Parietal lobe (tissue), 2 donors: Measurements from ENCODE around the gene PCDH20.

GRCh38 chr13:54029044-54029598, 1000.5 kb downstream of the OLFM4 start:
- RAMPAGE, long total RNA = no peak

DNA sequence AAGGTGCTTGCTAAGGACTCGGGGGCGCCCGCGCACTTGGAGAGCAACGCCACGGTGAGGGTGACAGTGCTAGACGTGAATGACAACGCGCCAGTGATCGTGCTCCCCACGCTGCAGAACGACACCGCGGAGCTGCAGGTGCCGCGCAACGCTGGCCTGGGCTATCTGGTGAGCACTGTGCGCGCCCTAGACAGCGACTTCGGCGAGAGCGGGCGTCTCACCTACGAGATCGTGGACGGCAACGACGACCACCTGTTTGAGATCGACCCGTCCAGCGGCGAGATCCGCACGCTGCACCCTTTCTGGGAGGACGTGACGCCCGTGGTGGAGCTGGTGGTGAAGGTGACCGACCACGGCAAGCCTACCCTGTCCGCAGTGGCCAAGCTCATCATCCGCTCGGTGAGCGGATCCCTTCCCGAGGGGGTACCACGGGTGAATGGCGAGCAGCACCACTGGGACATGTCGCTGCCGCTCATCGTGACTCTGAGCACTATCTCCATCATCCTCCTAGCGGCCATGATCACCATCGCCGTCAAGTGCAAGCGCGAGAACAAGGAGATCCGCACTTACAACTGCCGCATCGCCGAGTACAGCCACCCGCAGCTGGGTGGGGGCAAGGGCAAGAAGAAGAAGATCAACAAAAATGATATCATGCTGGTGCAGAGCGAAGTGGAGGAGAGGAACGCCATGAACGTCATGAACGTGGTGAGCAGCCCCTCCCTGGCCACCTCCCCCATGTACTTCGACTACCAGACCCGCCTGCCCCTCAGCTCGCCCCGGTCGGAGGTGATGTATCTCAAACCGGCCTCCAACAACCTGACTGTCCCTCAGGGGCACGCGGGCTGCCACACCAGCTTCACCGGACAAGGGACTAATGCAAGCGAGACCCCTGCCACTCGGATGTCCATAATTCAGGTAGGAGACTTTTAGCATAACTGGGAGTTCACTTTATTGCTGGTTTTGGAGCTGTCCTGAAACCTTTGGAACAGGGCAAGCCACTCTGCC, 3.0 kb downstream of the PCDH17 start:
- RAMPAGE, long total RNA = no peak

DNA sequence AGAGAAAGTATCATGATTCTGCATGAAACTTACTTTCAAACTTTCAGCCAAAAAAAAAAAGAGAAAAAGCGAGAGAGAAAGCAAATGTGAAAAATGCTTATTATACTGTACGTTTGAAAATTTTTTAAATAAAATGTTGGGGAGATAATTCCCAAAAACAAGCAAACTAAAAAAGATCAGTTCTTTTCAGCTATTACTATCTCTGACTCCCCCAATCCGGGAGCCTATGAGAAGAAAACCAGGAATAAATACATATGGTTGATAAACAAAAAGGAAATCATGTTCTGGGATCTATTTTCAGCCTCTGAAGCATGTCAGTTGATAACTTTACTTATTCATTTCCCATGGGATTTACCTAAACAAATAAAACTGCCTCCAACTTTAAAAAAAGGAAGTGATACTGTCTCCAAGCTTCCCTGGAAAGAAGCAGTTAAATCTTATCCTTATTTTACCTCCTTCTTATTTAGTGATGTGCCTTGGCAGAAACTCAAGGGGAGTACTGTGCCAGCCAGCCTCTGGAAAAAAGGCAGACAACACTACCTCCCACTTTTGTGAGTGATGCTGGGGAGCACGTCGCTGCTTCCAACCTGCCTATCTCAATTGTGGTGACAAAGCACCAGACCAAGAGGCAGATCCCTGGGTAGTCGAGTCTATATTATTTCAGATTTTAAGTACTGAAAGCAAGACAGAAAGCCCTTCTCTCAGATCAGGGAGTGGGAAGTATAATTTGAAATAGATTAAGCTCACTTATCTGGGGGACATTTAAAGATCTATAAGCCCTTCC, 765.7 kb downstream of the DIAPH3 start:
- RAMPAGE, long total RNA = no peak

- RAMPAGE, long total RNA = no peak
Observed at GRCh38 chr13:59531298-59532267, 632.1 kb downstream of the DIAPH3 start.

DNA sequence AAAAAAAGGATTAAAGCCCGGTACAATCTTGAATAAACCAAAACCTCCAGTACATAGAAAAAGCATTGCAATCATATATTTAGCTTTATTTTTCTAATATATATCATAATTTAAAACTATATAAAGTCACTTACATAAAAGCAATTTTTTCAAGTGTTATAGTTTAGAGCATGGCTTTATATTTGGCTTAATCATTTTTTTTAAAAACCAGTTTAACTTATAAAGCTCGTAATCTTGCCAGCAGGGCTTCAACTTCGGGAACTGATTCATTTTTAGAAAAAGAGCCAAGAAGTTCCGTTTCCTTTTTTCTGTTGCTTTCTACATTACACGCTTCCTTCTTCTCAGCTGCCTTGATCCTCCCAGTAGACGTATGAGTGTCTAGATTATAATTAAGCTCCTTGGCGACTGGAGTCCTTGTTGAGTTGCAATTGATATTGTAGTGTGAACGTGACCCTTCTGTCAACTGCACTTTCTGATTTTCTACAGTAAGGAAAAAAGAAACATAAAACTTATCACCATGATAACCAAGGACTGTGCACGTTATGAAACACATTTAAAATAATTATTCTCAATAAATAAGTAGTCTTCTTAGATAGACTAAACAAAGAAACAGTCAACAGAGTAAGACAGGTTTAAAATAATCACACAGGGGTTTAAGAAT, 497.2 kb downstream of the DIAPH3 start:
- RAMPAGE, long total RNA = no peak

GRCh38 chr13:60397675-60398328, 782 bp downstream of the TDRD3 start:
- RAMPAGE, long total RNA = no peak

DNA sequence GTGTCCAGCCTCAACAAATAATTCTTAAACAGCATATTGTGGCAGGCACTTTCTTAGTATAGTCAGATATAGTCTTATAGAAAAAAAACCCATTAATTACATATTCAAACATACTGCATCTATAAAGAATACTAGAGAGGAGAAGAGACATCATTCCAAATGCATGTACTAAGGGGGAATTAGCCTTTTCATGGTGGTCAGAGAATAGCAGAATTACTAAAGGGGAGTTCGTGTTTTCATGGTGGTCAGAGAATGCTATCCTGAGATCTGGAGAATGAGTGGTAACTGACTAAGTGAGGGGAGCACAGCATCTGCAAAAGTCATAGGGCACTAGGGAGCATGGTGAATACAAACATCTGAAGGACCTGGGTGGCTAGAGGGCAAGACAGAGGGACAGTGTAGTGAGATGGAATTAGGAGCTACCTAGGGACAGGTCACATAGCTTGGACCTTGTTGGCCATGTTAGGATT, 8.3 kb downstream of the TDRD3 start:
- RAMPAGE, long total RNA = no peak

- RAMPAGE, long total RNA = no peak
Observed at GRCh38 chr13:61162512-61163156, 253.0 kb downstream of the PCDH20 start.

GRCh38 chr13:61415036-61415864, at the start of gene PCDH20:
Gene PCDH20, minus strand, starts transcription at chr13:61415849.
- RAMPAGE, long total RNA = no peak

GRCh38 chr13:61766101-61766630, 350.5 kb upstream of the PCDH20 start:
- RAMPAGE, long total RNA = no peak

DNA sequence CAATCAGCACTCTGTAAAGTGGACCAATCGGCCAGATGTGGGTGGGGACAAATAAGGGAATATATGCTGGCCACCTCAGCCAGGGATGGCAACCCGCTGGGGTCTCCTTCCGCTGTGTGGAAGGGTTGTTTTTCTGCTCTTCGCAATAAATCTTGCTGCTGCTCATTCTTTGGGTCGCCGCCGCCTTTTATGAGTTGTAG, 153.3 kb upstream of the ENSG00000237378 start:
- RAMPAGE, long total RNA = no peak

DNA sequence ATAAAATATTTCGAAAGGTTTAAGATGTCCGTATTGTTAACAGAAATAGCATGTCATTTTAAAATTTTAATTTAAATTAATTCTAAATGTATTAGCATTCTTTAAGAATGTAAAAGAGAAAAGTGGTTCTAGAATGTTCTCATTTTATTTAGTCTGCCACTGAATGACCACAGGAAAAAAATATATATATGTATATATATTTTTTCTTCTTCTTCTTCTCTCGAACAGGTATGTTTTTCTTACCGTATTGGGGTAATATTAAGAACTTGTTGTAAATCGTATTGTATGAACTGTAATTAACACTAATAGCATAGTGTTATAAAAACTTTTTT, 405.2 kb downstream of the PCDH9 start:
- RAMPAGE, long total RNA = no peak

- RAMPAGE, long total RNA = no peak
Observed at GRCh38 chr13:67134216-67134664, 95.9 kb downstream of the PCDH9 start.

GRCh38 chr13:69683797-69684417, 424.3 kb downstream of the KLHL1 start:
- RAMPAGE, long total RNA = no peak

GRCh38 chr13:71864170-71864912, 2.7 kb downstream of the DACH1 start:
- RAMPAGE, long total RNA = no peak

GRCh38 chr13:72801968-72802772, 20.2 kb downstream of the PIBF1 start:
- RAMPAGE, long total RNA = no peak

- RAMPAGE, long total RNA = no peak
Observed at GRCh38 chr13:72971385-72971598, 87.5 kb upstream of the KLF5 start.

DNA sequence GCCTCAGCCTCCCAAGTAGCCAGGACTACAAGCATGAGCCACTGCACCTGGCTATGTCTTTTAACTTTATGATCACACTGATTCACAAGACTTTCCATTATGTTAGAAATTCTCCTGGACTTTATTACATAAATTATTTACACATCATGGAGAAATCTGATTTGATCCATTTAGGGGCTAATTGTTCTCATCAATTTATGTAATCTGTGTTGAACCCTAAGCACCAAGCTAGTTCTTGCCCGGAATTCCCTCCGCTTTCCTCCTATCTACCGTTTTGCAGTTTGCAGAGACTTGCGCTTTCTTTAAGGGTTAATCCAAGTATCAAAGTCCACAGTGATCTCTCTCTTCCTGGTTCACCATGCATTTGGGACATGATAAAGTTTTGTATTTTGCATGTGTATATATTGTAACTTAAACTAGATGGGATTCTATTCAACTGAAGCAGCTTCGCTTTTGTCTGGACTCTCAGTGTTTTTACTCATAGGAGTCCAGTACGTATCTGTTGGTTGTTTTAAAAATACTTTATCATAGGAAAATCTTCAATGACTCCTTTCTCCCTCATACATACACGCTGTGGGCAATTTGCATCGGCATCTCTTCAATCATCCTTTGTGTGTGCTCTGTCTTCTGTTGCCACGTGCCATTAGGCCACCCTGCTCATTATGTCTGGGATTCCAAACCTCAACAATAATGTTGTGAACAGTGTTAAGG, 13.7 kb upstream of the KLF5 start:
- RAMPAGE, long total RNA = no peak

GRCh38 chr13:73138587-73139658, 80.1 kb downstream of the KLF5 start:
- RAMPAGE, long total RNA = no peak

GRCh38 chr13:73171022-73171677, 112.3 kb downstream of the KLF5 start:
- RAMPAGE, long total RNA = no peak